M059J (cell line): ENCODE measurements around the genes IVNS1ABP, RGS1 and CFHR1.

- RAMPAGE, long total RNA = no peak
These were observed 89.0 kb upstream of the EDEM3 start for GRCh38 chr1:184843531-184844282.

- RAMPAGE, long total RNA = no peak
These were observed 1.7 kb downstream of the NIBAN1 start for GRCh38 chr1:184972327-184973302.

DNA sequence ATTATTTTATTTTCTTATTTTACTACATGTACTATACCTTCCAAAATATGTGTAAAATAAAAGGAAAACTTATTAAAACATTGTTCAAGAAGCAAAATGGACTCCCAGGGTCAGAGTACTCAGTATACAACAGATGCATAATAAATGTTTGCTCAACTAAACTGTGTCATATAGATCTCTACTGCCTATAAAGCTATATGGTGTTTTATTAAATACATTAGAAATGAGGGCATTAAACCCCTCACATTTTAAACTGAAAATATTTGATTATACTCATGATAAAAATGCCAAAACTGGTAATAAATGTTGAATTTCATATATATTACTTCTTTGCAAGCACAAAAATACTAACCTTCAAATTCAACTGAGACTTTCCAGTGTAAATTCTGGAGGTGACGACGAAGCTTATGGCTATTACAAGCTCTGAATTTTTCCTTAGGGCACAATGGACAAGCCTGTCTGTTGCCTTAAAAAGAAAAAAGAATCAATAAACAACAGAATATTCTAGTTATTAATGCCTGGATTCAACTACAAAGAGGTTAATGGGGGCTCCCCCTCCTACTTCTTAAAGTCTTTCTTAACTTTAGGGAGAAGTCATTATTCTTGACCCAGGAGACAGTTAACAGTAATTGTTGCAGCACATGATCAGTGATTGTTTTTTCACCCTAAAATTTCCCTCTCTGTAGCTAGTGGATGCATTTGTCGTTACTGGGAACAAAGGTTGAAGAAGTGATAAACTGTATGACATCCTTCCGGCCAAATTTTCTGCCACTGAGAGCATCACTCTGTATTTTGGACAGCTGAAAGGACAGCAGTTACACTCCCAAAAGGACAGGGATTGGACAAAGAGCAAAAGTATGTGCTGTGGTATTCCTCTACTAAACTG is 6.5 kb downstream of the TRMT1L start:
- RAMPAGE, long total RNA = no peak

GRCh38 chr1:185316140-185316478 is 934 bp downstream of the IVNS1ABP start:
- RAMPAGE, long total RNA = no peak

DNA sequence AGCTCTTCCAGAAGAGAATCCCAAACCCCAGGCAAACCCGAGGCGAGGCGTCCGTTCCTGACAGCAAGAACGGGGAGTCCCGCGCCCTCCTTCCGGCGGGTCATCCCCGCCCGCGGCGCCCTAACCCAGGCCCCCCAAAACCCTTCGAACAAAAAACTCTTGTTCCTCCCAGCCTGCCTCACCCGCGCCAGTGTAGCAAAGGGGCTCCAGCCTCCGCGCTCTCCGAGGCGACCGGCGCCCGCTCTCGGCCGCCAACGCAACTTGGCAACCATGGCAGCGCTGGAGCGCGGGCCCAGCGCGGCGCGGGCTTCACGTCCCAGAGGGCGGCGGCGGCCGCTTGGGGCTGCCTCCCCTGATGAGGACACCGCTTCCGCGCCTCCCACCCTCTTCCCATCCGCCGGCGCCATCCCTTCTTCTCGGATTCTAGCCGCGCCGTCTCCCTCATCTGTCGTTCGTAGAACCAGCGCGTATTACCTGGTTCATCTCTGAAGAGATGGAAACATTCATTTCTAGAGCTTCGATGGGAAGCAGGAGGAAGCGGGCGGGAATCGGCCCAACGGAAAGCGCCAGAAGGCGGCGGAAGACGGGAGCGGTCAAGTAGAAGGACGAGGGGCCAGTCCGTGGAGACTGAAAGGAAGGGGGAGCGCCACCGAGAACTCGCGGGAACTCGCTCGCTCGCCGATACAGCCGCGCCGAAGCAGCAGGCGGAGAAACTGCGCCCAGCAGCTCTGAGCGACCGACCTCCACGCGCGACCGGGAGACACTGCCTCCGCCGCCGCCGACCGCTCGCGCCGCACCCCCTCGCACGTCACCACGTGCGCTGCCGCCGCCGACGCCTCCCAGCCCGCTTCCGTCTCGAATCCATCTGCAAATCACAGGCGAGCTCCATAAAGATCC is at the start of gene IVNS1ABP:
TSS of gene IVNS1ABP (minus strand) at position 765 of the 897 bp plus-strand sequence.
- RAMPAGE, long total RNA = no peak

DNA sequence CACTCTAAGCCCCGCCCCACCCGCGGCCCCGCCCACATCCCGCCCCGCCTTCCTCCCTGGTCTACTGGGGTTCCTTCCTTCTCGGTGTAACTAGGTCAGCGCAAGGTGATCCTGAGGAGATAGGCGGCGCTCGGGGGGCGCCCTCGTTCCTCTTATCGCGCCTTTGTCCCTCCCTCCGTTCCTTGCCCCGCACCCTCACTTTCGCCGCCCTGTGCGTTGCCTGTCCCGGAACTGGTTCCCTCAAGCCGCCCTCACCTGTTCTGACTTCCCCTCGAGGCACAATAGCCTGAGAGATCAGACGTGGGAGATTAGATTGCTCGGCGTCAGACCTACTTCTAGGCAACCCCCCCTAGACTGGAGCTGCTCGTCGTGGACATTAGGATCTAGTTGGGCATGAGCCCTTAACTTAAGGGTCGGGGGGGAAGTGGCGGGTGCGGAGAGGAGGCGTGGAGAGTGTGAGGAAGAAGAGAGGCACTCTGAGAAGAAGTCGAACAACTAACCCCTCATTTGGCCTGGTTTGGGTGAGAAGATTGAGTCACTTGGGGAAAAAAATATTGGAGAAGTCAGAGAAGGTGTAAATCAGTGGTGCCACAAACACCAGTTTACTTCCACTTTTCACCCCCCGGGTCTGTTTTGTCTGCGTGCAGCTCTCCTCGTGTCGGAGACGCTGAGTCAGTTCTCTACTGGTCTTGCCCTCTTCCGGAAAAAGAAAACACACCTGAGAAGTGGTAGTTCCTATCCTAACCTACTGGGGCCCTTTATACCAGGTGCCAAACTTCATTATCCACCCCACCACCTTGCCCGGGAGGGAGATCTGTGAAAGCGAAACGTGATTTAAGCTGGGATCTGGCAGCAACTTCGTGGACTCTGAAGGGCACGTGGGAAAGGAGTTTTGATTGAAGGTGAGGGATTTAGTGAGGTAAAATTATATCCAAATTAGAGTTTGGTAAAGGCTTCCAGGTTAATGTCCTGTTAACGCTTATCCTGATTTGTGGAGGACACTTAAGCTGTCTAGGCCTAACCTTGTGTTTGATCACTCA is 653 bp upstream of the IVNS1ABP start:
- RAMPAGE, long total RNA = no peak

DNA sequence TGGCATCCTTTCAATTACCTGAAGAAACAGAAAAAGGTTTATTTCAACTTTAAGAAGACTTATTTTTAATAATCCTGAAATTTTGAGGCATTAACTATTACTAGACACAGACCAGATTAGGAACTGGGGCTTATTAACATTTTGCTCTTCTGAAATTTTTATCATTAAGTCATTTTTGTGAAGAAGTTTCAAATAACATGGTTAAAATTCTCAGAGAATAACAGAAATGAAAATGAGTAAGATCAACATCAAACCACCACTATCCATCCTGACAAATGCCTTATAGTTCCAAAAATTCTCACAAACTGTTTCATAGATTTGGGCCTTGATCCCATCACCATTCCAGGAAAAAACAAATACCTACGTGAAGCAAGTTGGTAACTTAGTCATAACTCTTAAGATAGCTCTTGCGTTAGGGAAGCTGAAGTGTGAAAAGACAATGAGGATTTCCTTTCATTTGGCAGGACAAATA is 55.3 kb upstream of the HMCN1 start:
- RAMPAGE, long total RNA = no peak

GRCh38 chr1:192550841-192551419 is 24.6 kb upstream of the RGS1 start:
- RAMPAGE, long total RNA = no peak

DNA sequence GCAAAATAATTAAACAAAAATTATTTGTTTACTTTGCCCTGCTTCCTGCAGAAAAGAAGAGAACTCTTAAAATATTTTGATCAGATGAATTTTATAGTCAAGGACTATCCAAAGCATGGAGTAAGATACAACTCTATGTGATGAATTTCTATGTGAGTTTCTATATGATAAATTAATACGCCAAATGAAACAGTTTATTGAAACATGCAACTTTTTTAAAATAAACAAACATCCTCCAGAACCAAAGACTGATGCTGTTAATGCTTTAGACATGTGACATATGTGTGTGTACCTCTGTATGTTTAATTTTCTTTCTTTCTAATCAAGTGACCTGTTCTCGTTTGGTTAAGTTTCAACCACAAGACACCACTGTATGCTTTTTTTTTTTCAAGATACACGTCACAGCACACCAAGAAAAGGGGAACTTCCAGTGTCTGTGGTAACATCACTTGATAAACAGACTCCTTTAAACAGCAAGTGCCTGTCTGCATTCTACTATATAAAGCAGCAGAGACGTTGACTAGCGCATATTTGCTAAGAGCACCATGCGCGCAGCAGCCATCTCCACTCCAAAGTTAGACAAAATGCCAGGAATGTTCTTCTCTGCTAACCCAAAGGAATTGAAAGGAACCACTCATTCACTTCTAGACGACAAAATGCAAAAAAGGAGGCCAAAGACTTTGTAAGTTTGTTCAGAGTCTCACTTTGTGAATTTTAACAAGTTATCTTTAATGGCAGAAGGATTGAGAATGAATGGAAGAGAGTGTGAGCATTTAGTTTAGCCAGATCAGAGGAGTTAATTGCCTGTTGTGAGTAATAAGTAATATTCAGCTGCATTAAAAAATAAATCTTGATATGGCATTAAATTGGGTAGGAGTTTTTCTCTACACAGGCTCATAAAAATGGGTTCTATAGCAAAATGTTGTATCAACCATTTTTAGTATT is at the start of gene RGS1:
TSS of gene RGS1 (plus strand) at position 526 of the 945 bp plus-strand sequence.
- RAMPAGE, long total RNA = no peak

GRCh38 chr1:192604792-192605512 is 29.4 kb downstream of the RGS1 start:
- RAMPAGE, long total RNA = no peak

- RAMPAGE, long total RNA = no peak
These were observed 713 bp upstream of the GLRX2 start for GRCh38 chr1:193105890-193106363.

DNA sequence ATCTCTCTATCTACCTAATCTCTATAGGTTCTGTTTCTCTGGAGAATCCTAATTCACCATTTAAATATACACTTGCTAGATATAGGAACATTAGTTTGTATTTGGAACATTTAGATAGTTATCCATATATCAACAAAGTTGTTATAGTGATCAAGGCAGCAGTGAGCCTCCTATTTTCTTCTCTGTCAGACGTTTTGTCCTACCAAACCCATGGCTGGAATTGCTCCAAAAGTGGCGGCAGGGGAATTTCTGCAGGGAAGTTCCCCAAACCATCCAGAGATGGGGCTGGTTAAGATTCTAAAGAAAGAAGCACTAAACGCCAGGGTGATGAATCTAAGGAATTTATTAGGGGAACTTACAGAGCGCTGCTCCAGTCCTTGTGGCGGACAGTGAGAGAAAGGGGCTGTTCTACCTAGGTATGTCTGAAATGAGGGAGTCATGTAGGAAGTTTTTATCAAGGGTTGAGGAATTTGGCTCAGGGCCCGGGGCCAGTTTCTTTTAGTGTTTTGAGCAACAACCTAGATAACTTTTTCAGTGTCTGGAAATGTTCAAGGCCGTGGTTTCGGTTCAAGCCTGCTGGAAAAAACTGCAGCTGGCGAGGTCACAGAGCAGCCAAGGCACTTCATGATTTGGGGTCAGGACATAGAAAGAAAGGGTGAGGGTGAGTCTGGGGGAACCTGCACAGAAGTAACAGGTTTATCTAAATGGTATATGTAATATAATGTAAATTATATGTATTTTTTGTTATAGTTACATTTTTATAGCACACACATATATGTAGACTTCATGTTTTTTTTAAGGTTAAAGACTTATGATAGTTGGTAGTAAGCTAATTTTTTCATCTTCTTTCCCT is 222.5 kb upstream of the B3GALT2 start:
- RAMPAGE, long total RNA = no peak

- RAMPAGE, long total RNA = no peak
These were observed 841.6 kb upstream of the B3GALT2 start for GRCh38 chr1:194028031-194028346.

GRCh38 chr1:194858495-194859241 is 1672.3 kb upstream of the B3GALT2 start:
- RAMPAGE, long total RNA = no peak

DNA sequence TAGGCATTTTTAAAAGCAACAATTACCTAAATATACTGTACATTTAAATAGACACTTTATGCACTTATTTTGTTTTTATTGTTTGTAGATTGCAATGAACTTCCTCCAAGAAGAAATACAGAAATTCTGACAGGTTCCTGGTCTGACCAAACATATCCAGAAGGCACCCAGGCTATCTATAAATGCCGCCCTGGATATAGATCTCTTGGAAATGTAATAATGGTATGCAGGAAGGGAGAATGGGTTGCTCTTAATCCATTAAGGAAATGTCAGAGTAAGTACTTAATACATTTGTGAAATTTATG is 21.0 kb downstream of the CFH start:
- RAMPAGE, long total RNA = no peak

- RAMPAGE, long total RNA = no peak
These were observed 23.6 kb downstream of the CFH start for GRCh38 chr1:196675121-196676113.

DNA sequence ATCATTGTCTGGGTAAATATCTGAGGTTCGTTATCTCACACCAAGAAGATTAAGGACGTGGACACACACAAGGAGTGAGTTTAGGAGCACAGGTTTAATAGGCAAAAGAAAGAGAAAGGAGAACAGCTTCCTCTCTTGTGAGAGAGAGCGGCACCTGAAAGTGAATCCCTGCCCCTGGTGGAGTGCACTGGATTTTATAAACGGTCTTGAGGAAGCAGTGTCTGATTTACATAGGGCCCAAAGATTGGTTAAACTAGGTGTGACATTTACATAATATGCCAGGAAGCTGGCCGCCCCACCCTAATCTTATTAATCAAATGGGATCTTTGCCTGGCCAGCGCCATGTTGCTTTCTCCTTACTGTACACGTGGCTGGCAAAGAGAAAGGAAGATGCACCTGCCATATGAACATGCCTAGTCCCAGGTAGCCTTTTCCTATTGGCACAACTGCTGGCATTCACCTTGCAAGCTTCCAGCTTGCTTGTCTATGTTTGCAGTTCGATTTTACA is 38.7 kb downstream of the CFH start:
- RAMPAGE, long total RNA = no peak

DNA sequence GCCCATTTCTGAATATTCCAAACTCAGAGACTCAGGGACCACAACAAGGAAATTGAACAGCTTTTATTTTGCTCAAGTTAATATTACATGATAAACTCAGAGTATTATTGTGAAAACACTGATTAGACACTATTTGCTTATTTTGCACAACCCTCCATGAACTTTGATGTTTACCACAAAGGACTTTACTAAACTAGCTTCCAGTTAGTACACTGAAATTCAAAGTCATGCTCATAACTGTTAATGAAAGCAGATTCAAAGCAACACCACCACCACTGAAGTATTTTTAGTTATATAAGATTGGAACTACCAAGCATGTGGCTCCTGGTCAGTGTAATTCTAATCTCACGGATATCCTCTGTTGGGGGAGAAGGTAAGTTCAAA is at the start of gene CFHR1:
TSS of gene CFHR1 (plus strand) at position 202 of the 384 bp plus-strand sequence.
- RAMPAGE, long total RNA = no peak

- RAMPAGE, long total RNA = no peak
These were observed 788 bp downstream of the F13B start for GRCh38 chr1:197066316-197066627.

DNA sequence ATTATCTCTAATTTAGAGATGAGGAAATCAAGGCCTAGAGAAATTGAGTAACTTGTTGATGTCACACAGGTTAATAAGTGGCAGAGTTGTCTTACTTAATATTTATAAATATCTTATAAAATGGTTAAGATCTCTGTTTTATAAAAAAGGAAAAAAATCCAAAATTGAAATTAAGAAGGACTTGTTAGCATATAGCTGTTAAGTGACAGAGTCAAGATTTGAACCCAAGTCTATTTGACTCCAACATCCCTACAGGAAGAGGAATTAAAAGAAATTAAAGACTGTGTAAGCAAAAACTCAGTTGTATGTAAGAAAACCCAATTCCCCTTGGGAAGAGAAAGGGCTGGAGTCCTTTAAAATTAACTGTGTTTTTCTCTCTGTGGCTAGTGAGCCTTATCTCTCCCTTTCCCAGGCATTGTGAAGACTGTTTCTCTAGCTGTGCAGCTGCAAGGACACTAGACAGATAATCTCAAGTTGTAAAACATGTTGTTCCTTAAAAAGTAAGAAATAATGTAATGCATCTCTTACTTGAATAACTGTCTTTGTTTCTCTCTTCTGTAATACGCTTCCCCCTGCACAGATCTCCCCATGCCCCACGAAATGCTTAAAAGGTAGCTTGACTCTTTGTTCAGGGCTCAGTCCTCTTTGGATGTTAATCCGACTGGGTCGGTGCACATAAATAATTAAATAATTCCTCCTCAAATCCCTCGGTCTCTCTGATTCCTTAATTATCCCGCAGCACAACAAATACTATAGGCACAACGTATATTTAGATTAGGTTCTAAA is 29.9 kb upstream of the F13B start:
- RAMPAGE, long total RNA = no peak